Neural progenitor cell (in vitro differentiated cells): ENCODE results near the genes MAP9, ASIC5 and TDO2.

DNA sequence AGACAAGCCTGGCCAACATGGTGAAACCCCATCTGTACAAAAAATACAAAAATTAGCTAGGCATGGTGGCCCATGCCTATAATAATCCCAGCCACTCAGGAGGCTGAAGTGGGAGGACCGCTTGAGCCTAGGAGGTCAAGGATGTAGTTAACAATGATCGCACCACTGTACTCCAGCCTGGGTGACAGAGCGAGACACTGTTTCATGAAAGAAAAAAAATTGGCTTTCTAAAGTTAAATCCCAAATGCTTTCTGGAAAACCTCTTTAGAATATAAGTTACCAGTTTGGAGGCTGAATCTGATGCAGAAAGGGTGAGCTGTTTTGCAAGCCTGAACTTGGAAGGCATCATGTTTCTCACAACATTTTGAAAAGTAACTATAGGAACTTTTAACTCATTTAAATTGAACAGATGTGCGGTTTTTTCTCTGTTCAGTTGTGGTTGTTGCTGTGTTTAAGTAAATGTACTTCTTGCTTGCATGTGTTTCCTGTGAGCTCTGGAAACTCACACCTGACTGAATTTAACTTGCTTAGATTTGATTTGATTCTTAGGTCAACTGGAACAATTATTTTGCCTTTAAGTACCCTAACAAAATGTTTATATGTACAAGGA, 39.8 kb upstream of the TMEM131L start:
- RAMPAGE, long total RNA, result no peak

GRCh38 chr4:153465544-153466262, 457 bp upstream of the TMEM131L start:
- RAMPAGE, long total RNA, result no peak

GRCh38 chr4:153521889-153522718, 55.9 kb downstream of the TMEM131L start:
- RAMPAGE, long total RNA, result no peak

DNA sequence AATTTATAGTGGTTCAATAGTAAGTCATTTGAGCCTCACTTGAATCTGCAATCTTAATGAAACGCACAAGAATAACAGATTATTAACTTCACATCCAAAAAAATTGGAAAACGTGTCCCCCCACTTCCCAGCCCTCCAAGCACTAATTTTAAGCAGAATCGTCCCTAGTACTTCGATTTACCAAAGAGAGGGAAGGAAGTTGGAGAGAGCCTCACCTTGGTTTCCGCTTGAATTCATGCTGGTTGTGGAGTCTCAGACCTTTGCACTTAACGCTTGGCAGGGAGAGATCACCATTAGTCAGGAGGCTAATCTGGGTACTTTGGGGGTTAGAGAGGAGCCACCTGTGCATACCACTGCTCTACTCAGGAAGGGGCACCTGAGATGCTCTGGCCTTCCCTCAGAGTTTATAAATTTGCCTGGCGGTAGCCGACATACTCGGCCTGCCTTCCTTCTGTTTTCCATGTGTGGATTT, 104.0 kb downstream of the TMEM131L start:
- RAMPAGE, long total RNA, result no peak

- RAMPAGE, long total RNA, result no peak
These were observed 57.4 kb upstream of the TLR2 start for GRCh38 chr4:153626794-153627058.

- RAMPAGE, long total RNA, result no peak
These were observed 40.8 kb upstream of the TLR2 start for GRCh38 chr4:153643287-153643637.

DNA sequence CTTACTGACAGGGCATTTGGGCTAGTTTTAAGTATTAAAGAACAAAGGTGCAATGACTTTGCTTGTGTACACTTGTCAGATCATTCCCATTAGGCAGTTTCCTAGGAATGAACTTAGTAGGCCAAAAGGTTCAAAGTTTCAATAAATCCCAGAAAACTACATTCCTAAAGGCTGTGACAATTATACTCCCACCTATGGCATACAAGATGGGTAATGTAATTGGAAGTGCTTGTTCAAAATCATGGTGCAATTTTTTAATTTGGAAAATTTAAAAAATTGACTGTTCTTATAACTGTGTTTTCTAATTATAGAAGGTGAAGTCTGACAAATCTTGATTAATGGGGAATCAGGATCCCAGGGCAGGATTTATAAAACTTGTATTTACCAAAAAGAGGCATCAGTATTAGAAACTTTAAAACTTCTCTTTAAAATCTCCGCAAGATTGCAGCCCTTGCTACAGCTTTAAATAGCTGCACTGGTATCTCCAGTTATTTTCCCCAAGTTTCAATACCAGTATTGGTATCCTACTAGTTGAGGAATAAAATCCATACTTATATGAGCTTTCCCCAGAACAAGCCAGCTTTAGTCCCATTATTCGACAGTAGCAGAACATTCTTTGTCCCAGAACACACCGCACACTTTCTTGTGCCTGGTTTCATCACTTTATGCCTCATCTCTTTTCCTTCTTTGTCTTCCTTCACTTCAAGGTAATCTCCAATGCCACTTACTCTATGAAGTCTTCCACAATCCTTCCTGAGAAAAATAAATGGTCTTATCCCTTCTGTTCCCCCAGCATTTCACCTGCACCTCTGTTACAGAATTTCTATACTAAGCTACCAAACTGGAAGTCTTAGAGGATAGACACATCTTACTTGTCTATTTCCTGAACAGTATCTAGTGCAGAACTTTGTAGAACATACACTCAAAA, 14.6 kb downstream of the PLRG1 start:
- RAMPAGE, long total RNA, result no peak

DNA sequence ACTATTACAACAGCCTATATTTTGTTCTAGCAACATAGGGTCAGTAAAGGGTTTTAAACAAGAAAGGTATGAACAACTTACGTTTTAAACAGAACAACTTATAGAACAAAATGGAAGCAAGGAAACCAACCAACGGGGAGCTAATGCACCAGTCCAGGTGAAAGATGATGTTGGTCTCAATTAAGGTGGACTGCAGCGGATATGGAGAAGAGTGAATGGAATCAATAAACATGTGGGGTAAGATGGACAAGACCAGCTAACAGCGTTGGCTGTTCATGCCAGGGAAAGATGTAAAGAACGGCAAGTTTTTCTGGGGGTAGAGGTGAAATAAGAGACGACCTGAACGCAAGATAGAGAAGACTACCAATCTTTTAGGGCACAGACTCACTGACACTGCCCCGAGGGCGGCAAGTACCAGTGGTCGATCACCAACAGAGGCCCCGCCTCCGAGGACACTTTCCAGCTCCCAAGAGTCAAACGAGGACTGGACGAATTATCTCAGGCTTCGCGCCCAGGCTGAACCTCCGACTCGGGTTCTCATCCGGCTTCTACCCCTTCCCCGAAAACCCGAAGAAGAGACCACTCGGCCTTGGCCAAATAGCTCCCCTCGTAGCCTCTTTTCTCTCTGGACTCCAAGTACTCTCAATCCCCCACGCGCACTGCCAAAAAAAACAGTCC, 478 bp downstream of the PLRG1 start:
- RAMPAGE, long total RNA, result no peak

GRCh38 chr4:154604639-154605485, 7.6 kb downstream of the FGG start:
- RAMPAGE, long total RNA, result no peak

GRCh38 chr4:155376184-155377446, at the start of gene MAP9:
Gene MAP9, minus strand, starts transcription at chr4:155376965.
- RAMPAGE, long total RNA, result no peak

GRCh38 chr4:155866183-155866436, at the start of gene ASIC5:
Gene ASIC5, minus strand, starts transcription at chr4:155866277.
- RAMPAGE, long total RNA, result no peak

DNA sequence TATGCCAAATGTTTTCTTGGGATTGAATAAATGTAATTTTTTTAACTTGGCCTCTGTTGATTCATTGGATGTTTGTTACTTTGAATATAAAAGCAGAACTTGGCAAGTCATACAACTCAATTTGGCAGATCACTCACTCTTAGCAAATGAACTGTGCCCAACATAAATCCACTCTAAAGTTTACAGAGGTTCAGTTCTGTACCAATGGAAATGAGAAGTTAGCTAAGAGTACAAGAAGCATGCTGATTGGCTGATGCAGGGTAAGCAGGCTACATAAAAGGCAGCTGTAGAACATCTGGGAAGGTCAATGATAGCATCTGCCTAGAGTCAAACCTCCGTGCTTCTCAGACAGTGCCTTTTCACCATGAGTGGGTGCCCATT, at the start of gene TDO2:
TSS of gene TDO2 (plus strand) at position 302 of the 381 bp plus-strand sequence.
- RAMPAGE, long total RNA, result no peak

- RAMPAGE, long total RNA, result no peak
These were observed 1.3 kb downstream of the CTSO start for GRCh38 chr4:155952194-155953005.

DNA sequence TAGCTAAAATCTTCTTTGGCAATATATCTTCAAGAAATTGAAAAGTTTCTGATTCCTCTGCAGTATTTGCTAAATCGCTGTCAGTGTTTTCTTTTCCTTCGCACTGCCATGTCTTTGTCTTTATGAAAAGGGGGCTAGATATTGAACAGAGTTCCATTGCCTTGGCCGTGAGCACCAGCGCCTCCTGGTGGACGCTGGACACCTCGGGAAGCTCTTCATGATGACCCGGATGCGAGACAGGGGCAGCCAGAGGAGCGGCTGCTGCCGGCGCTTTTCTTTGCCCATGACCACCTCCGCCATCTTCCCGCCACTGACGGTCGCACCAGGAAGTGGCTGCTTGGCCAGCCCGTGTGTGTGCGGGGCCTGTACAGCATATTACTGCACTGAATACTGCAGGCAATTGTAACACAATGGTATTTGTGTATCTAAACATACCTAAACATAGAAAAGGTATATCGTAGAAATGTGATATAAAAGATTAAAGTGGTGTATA, 15.9 kb upstream of the GRIA2 start:
- RAMPAGE, long total RNA, result no peak

GRCh38 chr4:158705997-158706511, 17.1 kb downstream of the PPID start:
- RAMPAGE, long total RNA, result no peak

- RAMPAGE, long total RNA, result no peak
These were observed 76.3 kb downstream of the FNIP2 start for GRCh38 chr4:158845127-158845433.

DNA sequence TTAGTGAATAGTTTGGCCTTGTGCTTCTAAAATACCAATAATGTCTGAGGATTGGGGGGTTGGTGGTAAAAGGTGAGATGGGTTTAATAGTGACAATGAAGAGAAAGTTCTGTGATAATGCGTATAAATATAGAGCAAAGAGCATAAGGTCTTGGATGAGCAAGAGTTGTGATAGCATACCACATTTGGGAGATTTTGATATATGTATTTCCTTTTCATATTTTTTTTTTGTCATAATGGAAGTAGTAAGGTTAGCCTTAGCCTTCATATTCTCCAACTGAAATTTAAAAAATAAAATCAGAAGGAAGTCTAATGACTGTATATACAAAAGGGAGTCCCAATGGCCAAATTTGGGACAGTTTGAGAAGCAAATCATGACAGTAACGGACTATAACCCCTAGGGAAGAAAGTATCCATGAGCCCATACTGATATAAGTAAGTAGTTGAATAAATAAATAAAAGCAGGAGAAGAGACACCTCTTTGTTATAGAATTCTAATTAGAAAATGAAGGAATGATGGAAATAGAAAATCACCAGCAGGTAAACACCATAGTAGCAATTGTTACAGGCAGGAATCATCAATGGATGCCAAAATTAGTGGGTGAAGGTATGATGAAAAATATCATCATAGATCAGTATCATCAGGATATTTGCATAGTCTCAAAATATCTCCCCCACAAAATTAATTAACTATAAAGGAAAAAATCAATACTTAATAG, 9.4 kb downstream of the RAPGEF2 start:
- RAMPAGE, long total RNA, result no peak

DNA sequence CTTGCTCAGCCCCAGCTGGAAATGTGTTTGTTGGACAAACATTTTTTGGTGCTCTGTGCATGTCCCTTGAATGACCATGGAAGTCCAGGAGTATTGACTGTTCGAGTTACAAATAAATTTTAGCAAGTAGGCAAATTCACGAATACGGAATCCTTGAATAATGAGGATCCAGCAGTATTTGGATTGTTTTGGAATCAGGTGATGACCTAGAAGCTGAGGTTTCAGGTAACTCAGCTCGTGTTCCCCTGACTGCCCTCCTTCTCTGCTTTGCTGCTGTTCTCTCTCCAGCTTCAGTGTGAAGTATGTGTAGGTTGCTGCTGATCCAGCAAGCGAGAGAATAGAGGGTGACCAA, 47.7 kb downstream of the RAPGEF2 start:
- RAMPAGE, long total RNA, result no peak

DNA sequence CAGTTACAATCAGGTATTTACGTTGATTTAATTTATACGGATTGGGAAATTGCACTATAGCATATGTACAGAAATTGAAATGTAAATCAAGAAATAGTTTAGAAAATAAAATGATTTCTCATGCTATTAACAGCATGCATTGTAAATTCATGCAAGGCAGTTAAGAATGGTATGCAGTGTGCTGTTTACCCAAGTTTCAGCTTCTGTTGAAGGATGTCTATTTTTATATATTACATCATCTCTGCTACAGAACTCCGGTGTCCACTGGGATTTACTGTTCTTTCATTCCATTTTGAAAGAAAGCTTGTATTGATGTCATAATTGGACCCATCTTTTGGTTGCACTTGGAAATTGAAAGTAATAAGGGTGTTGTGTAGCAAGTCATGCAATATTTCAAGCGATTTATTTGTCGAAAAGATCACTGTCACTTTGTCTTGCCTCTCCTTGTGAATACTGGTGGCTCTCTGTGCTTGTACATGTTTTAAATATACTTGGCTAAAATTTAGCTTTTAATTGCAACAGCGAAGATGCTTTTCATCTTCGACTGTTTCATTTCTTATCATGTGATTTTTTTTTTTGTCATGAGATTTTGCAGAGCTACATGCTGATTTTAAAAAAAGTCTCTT, 145.9 kb downstream of the RAPGEF2 start:
- RAMPAGE, long total RNA, result no peak

- RAMPAGE, long total RNA, result no peak
These were observed 201.3 kb downstream of the RAPGEF2 start for GRCh38 chr4:159304048-159304643.